ENCODE results near the gene CLIC5.

DNA sequence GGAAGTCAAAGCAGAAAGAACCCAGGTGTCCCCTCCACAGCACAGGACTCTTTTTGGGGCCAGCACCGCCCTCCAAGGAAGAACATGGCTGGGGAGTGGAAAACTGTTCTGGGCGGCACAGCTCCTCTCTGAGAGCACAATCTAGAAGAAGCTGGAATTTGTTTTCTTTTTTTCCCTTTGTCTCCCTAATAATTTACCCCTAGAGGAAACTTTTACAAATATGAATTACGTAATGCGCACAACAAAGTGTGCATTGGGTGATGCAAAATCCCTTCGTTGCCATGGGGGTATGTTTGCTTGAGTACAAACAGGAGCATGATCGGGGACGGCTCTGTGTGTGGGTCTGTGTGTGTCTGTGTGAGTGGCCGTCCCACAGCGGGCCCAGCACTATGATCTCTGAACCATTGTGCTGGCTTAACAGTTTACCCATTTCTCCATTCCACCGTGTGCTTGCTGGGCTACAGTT is 278.1 kb downstream of the CDC5L start:
- PRO-cap, result no peak

DNA sequence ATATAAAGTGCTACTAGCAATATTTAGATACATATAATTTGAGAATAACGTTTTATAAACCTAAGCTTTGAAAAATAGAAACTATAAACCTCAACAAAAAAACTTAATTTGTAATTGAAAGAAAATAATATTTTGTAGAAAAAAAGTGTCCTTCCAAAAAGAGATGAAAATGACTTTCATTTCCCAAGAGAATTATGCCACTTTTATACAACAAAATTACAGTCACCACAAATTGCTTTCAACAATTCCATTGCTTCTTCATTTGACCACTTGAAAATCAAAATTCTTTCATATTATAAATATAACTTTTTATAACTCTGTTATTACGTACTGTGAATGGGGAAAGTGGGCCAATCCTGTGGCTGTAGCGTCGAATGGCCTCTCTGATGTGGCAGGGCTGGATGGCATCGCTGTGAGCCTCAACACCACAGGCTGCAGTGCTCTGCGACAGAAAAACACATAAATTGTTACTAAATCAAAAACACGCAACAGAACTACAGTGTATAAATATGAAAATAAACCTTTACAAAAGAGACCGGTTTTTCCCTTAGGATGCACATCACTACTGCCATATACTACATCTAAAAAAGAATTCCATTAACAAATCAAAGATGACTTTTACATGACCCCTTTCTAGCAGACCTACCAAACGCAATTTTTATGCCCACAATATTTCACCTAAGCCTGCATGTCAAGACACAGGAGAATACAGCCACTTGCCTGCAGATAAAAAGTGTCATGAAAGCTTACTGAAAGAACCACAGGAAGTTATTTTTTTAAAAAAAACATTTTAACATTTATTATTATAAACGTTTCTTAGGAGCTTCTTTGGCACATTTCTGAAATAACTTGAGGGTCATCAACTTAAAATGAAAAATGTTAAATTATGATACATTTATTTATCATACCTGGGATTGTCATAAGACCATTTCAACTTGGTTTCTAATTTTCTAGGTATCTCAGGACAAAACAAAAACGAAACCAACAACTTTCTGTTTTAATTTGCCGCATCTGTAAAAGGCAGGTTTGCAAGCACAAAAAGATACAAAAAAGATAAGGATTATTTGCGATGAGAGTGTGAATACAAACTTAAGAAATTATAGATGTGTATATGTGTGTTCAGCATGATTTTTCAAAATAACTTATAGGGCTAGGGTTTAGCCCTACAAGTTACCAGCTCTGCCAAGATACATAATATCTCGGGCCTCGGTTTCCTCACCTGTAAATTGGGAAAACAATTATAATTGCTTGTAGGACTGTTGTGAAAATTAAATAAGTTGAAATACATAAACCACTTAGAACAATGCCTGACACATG is 395.4 kb upstream of the RUNX2 start:
- PRO-cap, result no peak

DNA sequence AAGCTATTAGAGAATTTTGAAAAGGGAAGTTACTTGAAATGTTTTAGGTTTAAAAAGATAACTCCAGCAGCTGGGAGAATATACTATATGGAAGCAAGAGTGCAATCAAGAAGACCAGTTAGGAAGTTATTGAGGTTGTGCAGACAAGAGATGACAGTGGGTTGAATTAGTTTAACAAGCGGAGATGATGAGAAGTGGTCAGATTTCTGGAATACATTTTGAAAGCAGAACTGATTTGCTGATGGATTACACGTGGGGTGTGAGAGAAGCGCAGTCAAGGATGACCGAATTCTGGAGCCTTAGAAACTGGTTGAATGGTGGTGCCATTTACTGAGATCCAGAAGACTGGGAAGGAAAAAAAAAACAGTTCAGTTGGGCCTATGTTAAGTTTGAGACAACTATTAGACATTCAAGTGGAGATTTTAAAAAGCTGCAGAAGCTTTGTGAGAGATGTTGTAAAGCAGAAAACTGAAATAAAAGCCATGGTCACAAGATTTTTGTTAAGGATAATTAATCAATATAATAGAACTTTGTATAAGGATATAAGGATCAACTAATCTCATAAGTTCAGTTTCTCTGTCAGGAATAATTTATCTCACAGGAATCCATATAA is 7.6 kb downstream of the SUPT3H start:
- PRO-cap, result no peak

- PRO-cap, result no peak
Measured at GRCh38 chr6:45608488-45609037, 230.8 kb upstream of the SUPT3H start.

- PRO-cap, result no peak
Measured at GRCh38 chr6:46014973-46016009, at the start of gene CLIC5. Gene CLIC5 (minus strand): TSS chr6:46015860.

GRCh38 chr6:46190699-46191456 is 20.1 kb upstream of the ENPP5 start:
- PRO-cap, result no peak

- PRO-cap, result no peak
Measured at GRCh38 chr6:46404968-46405472, 86.2 kb downstream of the RCAN2 start.

DNA sequence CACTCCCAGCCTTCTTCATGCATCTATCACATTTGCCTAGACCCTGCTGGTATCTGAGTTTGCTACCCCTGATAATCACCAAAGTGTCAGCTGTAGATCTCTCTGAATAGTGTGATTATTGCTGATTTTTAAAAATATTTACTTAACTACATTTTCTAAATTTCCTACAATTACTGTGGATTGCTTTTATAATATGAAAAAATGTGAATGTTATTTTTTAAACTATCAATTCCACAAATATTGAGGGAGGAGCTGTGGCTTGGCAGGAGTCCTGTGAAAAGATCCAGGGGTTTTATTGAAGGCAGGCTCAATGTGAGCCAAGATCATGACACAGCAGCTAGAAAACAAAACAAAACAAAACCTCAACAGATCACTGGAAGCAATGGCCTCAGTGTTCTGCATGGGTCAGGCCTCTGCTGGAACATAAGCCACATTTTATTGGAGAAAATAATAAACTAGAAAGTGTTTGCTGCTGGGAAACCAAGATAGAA is 19.3 kb upstream of the RCAN2 start:
- PRO-cap, result no peak

DNA sequence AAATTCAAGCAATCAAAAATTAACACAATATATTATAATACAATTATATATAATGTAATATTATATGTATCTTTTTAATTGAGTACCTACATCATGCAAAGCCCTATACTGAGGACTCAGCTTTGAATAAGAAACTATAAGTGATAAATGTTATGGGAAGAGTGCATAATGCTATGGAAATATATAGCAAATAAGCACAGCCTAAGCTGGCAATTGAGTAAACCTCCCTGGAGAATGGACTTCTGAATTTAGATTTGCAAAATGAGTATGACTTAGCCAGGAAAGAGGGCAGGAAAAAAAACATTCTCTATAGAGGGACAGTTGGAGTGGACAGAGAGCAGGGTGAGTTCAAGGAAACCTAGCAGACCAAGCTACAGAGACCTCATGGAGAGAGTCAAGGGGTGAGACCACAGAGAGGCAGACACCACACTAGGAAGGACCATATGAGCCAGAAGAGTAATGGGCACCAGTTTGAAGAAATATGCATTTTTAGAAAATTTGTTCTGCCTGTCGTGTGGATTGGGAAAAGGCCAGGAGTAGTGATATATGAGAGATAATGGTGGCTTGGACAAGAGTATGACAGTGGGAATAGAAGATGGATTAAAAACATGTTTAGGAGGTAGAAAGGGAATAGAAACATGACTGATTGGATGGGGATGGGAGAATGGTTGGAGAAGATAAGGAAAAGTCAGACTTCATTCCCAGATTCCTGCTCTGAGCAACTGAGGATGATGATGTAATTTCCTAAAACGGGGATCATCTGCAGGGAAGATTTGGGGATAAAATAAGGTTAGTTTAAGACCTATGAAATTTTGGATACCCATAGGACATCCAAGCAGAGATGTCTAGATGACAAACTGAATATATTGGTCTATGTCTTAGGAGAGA is 15.5 kb upstream of the TDRD6 start:
- PRO-cap, result no peak

DNA sequence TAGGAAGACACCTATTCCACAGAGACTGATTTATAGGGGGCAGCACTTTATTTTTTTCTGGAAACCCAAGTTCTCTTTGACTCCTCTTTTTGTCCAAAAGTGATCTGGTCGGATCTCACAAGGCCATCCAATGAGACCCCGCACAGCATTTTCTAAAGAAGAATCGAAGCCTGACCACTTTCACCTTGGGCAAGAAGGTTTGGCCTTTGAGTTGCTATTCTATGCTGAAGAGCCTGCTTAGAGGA is 11.2 kb upstream of the TDRD6 start:
- PRO-cap, result no peak

DNA sequence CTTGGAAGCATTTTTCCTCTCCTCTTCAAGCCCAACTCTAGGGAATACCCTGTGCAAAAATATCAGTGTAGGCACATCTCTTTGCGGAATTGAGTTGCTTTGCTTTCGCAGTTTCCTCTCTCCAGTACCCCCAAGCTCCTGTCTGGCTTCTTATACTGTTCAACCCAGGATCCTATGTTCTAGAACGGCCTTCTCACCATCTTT is 38.9 kb downstream of the MEP1A start:
- PRO-cap, result no peak

DNA sequence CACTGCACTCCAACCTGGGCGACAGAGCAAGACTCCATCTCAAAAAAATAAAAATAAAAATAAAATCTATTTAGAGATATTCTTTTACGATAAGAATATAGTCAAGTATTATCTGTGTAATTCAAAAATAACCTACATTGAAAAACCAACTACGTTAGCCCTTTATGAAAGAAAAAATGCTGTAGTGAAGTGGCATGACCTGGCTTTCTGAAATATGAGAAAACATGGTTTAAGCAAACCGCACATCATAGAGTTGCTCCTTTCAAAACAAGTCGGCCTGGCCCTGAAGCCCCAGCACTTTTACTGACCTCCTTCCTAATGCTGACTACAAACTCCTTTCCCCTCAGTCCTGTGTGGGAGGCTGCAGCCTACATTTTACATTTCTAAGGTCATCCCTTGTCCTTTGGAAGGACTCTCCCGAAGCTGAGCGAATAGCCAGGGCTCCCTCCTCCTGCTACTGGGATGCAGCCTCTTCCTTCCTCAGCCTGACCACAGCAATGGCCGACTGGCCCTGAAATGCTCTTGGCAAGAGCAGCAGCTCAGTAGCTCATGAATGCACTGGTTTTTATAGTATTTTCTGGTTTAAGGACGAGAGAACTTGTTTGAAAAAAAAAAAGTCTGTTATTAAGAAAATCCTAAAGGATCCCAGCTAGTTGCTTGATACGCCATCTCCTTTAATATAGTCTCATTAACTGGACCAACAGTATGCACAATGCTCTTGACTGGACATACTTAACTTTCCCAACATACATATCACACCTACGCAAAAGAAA is 730 bp downstream of the ADGRF5 start:
- PRO-cap, result no peak

- PRO-cap, result no peak
Measured at GRCh38 chr6:47076704-47077304, 34.7 kb upstream of the ADGRF1 start.

GRCh38 chr6:47083759-47083981 is 41.5 kb upstream of the ADGRF1 start:
- PRO-cap, result no peak

DNA sequence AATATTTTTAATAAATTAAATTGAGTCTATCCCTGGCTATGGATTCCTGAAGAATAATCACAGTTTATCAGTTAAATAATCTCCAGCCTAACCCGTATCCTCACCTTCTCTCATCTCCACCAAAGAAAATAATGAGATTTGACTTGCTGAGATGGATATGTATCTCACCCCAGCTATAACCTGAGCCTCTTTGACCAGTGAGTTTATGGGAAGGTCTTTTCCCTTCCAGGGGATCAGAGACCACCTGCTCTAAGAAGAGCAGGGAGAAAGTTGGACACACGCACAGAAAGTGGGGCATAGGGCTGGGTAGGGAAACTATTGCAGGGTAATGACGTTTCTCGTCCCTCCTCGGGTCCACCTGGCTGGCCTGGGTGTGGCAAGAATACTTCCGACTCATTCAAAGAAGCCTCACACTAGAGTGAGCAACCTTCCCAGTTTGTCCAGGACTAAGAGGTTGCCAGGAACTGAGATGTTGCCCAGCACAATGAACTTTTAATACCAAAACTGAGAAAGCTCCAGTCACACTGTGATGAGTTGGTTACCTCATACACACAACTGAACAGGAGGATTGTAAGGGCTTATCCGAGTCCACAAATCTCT is 74.3 kb upstream of the ADGRF1 start:
- PRO-cap, result no peak

DNA sequence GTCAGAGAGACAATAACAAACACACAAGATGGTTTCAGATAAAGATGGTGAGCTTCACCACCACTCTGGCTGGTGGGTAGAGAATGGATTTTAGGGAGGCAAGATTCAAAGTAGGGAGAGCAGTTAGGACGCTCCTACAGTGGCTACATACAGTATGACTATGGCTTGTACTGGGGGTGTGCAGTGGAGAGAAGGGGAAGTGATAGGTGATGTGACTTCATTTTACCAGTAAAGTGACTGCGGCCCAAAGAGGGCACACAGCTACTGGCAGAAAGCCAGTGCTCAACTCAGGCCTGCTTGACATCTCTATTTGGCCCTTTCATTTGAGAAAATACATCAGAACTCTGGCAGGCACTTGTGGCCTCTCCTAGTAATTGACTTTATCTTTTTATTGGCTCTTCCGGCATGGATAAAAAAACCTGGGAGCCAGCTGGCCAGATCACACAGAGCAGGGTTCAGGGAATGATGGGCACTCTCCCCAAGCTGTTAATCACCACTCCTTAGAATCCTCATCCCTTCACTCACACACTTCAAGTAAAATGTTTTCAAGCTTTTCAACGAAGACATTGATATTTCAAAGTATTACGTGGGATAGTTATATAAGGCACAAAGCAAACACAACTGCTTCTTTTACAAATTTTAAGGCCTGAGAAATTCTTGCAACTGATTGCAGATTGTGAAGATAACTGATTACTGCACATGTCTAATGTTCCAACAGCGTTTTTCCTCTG is 73.7 kb downstream of the TNFRSF21 start:
- PRO-cap, result no peak

GRCh38 chr6:47242006-47243047 is 67.4 kb downstream of the TNFRSF21 start:
- PRO-cap, result bidirectional peak, plus-strand start at chr6:47242792, minus-strand start at chr6:47242701

- PRO-cap, result no peak
Measured at GRCh38 chr6:47413816-47414414, 63.7 kb upstream of the CD2AP start.

- PRO-cap, result no peak
Measured at GRCh38 chr6:47669879-47670534, 28.4 kb upstream of the ADGRF4 start.

DNA sequence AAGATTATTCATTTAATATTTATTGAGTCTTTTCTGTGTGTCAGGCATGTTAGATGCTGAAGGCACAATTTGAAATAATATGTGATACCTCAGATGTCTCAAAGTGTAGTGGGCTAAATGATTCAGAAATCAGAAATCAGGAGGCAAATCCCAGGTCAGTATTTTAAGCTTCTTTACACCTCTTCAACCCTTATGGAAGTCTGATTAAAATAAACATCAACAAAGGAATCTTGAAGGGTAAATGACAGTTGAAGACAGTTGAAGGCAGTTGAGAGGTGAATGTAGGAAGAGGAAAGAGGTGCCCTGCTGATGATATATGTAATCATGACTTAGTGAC is 4.9 kb downstream of the OPN5 start:
- PRO-cap, result no peak